HGPS cell (cell line): ENCODE measurements around the gene ACTN1.

DNA sequence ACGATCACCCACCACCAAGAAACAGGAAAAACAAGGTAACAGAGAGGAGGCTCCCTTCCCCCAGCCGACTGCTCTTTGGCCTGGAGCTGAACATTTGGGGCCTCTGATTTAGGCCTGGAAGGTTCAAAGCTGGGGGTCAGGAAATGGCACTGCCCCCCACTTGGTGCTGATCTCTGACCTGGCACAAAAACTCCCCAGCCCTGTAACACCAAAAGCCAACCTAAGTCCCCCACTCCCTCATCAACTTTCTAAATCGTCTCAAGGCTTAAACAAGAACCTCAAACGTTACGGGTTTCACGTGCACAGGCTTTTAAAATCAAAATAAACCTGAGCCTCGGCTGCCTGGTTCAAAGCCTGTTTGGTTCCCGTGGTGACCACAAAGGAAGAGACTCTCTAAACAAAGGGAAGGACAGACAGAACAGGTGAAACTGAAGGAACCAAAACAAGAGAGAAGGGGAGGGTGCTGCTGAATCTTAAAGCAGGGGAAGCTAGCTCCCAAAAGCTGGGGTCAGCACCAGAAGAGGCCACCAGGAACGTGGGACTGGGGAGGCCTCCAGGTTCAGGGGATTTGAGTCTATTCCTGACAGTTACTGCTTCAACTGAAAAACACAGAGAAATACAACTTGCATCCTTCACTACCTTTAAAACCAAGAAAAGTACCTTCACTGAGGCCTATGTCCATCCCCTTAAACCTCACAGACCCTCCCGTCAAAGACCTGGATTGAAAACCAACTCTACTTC lies 8.8 kb downstream of the ACTN1 start:
- RRBS, result no CpG with 5 or more reads among the region's 10 CpGs

DNA sequence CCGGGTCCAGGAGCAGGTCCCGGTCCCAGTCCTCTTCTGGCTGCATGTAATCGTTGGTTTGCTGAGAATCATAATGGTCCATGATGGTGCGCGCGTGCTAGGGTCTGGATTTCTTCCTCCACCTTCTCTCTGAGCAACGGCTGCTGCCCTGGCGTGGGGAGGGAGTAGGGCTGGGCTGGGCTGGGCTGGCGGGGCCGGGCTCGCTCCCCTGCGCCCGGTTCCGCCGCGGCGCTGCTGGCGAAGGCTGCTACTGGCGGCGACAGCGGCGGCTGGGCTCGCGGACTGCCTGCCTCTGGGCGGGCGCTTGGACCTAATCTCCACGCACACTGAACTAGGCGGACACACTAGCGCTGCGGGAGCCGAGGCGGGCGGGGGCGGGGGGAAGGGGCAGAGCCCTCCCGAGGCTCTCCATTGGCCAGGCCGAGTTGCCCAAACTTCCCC lies at the start of gene ACTN1:
TSS of gene ACTN1 (minus strand) at position 328 of the 441 bp plus-strand sequence.
- RRBS, result 0% methylated on average over 1 of the region's 36 CpGs

- RRBS, result no CpG with 5 or more reads among the region's 9 CpGs
These were observed 35.0 kb upstream of the ACTN1 start for GRCh38 chr14:69013947-69014656.

GRCh38 chr14:69152251-69152475 lies 756 bp downstream of the DCAF5 start:
- RRBS, result 1% methylated on average over 5 of the region's 20 CpGs

- RRBS, result no CpG with 5 or more reads among the region's 3 CpGs
These were observed 769 bp upstream of the DCAF5 start for GRCh38 chr14:69153834-69153942.

- RRBS, result no CpG with 5 or more reads among the region's 10 CpGs
These were observed 1.1 kb upstream of the DCAF5 start for GRCh38 chr14:69153943-69154411.

- RRBS, result no CpG with 5 or more reads among the region's 5 CpGs
These were observed 21.5 kb downstream of the GALNT16 start for GRCh38 chr14:69281420-69281844.

GRCh38 chr14:69316945-69317518 lies 57.1 kb downstream of the GALNT16 start:
- RRBS, result no CpG with 5 or more reads among the region's 4 CpGs

- RRBS, result no CpG with 5 or more reads among the region's 38 CpGs
These were observed 814 bp upstream of the PLEKHD1 start for GRCh38 chr14:69483717-69484111.

DNA sequence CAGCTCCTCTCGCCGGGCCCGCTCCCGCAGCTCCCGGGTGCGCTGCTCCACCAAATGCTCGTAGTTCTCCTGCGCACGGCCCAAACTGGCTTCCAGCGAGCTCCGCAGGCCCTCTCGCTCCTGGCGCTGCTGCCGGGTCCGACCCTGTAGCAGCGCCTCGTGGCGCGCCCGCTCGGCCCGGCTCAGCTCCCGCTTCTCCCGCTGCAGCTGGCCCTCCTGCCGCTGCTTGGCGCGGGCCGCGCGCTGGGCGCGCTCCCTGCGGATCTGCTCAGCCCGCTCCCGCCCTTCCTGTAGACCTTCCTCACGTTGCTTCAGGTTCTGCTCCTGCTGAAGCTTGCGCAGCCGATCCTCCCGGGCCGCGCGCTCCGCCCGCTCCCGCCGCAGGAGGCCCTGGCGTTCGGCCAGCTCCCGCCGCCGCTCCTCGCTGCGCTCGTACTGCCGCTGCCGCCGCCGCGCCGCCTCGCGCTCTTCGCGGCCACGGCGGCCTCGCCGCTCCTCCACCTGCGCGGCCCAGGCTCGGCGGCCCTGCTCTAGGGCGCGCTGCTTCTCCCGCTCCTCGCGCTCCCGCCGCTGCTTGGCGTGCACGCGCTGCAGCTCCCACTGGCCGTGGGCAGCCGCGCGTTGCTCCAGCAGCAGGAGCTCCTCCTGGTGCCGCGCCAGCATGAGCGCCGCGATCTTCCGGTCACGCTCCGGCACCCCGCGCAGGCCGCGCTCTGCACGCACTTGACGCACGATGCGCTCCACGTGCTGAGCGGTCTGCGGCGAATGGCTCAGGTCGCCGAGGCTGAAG lies 2.5 kb downstream of the CCDC177 start:
- RRBS, result 4% methylated on average over 17 of the region's 108 CpGs

DNA sequence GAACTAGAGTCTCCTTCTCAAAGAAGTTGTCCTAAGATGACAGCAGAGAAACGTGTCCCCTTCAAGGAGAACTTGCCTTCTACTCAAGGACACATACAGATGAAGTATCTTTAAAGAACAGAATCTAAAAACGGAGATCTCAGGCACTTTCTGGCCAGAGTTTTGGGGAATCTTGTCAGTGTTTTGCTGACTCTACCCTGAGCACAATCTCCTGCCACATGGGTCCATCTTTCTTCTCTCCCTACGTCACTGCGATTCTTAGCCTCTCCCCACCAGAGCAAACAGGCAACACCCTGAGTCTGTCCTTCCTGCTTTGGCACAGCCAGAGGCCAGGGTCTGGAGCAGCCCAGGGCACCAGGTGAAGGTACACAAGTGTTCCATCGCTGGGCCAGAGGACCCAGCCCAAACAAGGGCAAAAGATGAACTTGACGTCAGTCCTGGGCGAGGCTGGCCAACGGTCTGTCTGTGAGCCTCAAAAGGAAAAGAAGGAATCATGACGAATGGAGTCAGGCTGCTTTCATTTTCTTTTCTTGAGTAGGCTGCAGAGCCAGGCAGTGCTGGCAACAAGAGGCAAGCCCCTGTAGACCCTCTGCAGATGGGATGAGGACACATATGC lies 12.7 kb upstream of the CCDC177 start:
- RRBS, result no CpG with 5 or more reads among the region's 9 CpGs

DNA sequence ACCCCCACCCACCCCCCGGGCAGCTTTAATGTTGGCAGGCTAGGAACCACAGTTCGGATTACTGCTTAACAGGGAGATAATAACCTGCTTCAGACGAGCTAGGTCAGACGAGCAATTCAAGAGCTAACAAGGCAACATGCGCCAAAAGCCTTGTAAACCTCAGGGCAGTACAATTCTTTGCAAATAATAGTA lies 426 bp upstream of the SUSD6 start:
- RRBS, result no CpG with 5 or more reads among the region's 5 CpGs

DNA sequence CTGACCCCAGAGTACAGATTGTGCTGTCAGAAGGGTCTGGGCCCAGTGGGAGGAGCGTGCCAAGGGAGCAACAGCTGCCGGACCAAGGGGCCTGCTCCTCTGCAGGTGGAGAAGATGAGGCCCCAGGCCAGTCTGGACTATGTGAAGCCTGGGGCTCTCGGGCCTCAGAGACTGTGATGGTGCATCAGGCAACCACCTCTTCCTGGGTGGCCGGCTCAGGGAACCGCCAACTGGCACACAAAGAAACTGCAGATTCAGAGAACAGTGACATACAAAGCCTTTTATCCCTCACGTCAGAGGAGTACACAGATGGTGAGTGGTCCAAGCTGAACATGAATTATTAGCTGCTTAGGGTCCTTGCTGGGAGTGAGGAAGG lies 58.2 kb upstream of the SRSF5 start:
- RRBS, result no CpG with 5 or more reads among the region's 6 CpGs

- RRBS, result no CpG with 5 or more reads among the region's 7 CpGs
These were observed 12.9 kb downstream of the SRSF5 start for GRCh38 chr14:69779522-69780587.

DNA sequence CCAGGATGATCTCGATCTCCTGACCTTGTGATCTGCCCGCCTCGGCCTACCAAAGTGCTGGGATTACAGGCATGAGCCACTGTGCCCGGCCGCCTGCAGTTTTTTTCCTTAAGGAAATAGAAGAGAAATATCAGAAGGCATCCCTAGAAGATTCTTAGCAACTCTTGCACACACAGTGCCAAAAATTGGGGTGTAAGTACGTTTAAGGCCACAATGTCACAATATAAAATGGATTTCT lies 63.4 kb upstream of the SLC8A3 start:
- RRBS, result no CpG with 5 or more reads among the region's 6 CpGs

- RRBS, result no CpG with 5 or more reads among the region's 8 CpGs
These were observed 633 bp downstream of the SYNJ2BP start for GRCh38 chr14:70416230-70416684.

DNA sequence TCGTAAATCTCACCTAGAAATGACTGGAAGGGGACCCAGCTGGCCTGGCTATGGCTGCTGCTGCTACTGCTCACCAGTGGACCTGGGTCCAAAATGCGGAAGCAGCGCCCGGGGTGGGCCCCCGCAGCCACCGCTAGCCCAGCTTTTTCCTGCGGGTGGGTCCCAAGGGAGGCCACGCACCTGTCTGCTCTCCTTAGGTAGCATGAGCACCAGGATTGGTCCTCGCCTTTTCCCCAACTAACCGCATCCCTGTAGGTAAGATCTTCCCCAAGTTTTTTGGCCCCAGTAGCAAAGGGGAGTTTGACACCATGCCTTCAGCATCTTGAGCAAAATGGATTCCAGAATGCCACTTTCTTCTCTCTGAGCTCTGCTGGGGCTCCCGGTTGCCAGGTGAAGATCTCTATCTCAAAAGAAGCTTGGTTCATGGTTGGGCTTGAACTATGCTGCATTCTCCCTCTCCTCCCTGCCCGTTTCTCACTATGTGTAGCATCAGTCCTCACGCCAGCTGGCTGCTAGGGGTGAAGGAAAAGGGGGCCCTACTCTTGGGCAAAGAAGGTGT lies 1.1 kb downstream of the TTC9 start:
- RRBS, result no CpG with 5 or more reads among the region's 13 CpGs

DNA sequence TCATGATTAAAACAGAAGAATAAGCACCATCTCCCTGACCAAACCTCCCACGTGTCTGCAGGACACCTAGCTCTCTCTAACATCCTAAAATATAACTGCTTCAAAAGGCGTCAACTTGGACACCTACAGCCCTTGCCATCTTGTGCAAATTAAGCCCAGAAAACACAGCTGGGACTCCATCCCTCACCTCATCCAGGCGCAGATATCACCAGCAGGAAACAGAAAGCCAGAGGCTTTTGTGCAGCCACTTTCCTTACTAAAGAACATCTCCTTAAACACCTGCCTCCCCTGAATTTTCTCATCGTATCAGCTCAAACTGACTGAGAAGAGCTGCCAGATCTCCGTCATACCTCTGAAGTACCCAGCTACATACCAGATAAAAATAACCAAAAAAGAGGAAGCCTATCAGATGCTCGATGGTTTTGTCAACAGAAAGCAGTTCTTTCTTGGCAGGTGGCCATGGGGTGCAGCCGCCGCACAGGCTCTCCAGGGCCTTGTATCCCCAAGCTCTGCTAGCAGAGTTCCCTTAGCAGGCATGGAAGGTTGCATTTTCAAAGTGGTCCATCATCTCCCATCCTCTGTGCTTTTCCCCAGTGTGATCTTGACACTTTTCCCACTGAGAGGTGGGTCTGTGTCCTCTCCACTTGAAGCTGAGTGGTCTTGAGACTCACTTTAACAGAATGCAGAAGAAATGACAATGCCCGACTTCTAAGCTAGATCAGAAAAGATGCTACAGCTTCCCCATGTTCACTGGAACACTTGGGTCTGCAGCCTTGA lies 28.7 kb downstream of the MAP3K9 start:
- RRBS, result no CpG with 5 or more reads among the region's 9 CpGs

- RRBS, result 90% methylated on average over 3 of the region's 7 CpGs
These were observed 18.4 kb upstream of the MAP3K9 start for GRCh38 chr14:70827611-70828280.

- RRBS, result no CpG with 5 or more reads among the region's 5 CpGs
These were observed 24.6 kb downstream of the SIPA1L1 start for GRCh38 chr14:71344817-71345342.